Epithelial cell of esophagus (primary cell): ENCODE results near the genes MPEG1, OR4D11, CBLIF, TCN1, MS4A4E and MS4A14.

- RRBS, result no CpG with 5 or more reads among the region's 15 CpGs
Observed at GRCh38 chr11:58577371-58577937, 1.4 kb upstream of the ZFP91 start.

GRCh38 chr11:58579326-58580582, 891 bp downstream of the ZFP91 start:
- RRBS, result 3% methylated on average over 21 of the region's 67 CpGs

DNA sequence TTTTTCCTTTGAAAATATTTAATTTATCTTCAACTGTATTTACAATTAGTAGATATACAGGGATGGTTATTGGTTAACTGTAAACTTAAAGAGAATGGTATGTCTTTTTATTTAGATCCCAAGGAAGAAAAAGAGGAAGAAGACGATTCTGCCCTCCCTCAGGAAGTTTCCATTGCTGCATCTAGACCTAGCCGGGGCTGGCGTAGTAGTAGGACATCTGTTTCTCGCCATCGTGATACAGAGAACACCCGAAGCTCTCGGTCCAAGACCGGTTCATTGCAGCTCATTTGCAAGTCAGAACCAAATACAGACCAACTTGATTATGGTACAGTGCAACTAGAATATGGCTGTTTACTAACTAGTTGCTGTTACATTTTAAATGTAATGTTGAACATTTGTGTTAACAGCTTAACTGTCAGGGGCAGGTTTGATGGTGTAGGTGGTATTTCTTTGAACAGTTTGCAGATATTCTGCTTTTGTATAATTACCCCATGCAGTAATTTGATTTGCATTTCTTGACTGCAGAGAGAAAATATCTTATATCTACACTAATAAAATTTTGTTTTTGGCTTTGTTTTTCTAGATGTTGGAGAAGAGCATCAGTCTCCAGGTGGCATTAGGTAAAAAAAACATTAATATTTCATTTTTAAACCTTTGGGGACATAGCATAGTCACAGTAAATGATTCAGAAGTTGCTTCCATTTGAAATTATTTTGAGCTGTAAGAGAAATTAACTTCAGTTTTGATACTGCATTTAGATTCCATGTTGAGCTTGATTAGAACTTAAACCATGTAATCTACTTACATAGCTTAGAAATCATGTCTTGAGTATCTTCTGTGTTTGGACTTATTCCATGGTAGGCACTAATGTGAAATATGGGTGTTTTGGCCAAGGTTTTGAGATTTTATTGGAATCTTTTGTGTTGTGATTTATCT, 12.5 kb upstream of the CNTF start:
- RRBS, result 99% methylated on average over 6 of the region's 8 CpGs

DNA sequence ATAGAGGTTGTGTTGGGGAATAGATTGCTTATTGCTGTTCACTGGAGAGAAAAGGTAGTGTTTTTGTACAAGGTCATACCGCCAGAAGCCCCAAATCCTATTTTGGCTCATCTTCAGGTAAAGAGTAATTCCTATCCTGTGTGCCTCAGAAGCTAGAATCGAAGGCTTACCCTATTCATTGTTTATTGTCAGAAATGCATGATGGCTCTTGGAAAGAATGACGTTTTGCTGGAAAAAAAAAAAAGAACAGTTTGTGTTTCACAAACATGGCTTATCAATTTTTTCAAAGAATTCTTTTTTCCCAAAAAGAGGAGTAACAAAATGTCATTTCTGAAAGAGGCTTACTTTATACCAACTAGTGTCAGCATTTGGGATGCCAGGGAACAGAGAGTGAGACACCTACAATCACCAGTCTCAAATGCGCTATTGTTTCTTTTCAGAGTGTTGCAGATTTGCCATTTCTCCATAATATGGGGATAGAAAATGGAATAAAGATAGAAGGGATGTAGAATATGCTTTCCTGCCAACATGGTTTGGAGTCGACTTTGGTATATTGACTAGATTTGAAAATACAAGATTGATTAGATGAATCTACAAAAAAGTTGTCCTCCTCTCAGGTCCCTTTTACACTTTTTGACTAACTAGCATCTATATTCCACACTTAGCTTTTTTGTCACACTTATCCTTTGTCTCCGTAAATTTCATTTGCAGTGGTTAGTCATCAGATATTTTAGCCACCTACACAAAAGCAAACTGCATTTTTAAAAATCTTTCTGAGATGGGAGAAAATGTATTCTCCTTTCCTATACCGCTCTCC, 3.0 kb upstream of the CNTF start:
- RRBS, result no CpG with 5 or more reads among the region's 7 CpGs

- RRBS, result no CpG with 5 or more reads among the region's 11 CpGs
Observed at GRCh38 chr11:58928068-58929086, 10.9 kb upstream of the GLYATL1 start.

GRCh38 chr11:59058302-59058740, 27.8 kb upstream of the GLYATL1B start:
- RRBS, result no CpG with 5 or more reads among the region's 13 CpGs

DNA sequence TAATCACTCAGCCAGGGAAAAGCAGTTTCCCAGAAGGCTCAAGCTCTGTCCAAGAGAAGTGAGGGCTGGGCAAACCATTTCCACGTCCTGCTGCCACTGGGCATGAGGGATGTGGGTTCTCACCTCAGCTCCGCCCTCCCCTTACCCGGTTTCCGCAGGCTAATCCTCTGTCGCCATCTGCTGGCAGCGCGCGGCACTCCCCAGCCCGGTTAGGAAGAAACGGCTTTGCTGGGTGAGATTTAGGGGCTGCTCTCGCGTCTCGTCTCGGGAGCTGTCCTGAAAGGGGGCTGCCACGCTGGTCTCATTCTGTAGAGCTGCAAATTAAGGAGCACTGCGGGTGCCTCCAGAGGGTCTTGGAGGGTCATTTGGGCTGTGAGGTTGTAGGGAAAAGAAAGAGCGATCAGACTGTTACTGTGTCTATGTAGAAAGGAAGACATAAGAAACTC, 6.7 kb upstream of the FAM111A start:
- RRBS, result 6% methylated on average over 7 of the region's 17 CpGs

DNA sequence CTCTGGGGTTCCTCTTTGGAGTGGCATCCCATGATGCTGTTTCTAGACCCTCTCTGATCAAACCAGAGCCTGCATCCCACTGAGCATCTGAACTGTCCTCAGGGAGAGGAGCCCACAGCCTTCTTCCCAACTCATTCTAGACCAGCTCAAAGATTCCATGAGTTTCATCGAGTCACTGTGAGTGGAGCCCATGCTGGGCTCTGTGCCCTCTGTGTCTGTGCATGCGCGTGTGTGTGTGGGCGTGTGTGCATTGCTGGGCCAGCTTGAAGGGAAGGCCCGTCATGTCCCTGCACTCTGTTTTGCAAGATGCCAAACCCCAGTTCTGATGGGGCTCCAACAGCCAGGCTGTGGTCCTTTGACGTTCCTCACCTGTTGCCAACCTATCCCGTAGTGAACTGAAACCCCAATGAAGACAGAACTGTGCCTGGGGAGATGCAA, 7.1 kb downstream of the MPEG1 start:
- RRBS, result no CpG with 5 or more reads among the region's 7 CpGs

DNA sequence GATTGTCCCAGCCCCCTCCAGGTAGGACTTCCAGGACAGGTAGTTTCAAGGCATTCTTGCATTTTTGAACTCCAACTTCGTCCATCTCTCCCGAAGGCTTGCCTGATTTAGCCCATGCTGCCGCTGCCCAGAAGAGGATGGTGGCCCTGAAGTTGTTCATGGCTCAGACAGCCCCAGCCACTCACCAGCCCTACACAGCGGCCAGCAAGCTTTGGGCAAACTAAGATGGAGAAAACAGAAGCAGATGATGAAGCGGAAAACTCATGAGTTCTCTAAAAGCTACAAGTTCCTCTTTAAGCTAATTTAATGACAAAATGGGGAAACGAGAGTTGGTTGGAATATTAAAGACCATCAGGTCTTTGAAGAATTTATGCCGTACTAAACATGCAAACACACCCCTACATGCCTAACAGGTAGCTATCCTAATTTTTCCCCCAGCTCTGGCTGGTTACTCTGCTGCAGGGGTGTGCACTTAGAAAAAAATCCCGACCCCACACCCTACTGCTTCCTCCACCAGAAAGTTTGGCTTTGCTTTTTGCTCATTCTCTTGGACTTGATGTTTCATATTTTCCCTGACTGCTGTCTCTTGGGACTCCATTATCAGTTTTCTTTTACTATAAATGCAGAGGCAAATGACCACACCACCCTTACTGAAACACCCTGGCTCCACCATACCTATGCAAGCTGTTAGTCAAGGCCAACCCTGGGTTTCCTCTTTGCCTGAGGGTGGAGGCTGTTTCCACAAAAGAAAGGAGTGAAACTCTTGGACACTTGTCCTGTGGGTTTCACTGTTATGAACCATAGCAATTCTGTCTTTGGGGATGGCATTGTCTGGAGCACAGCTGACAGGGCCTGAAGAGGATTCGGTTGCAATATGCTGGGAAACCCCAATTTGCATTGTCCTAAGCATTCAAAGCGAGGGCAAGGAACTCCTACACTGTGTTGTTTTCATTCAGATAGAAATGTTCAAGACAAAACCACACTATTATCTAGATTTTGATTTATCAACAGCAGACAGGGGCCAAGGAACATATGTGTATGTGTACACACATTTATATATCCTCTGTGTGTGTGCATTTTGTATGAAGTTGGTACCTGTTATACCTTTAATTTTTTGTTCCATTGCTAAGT, at the start of gene MPEG1:
MPEG1 (minus strand) TSS at position 222 of the 1,131 bp plus-strand sequence.
- RRBS, result no CpG with 5 or more reads among the region's 10 CpGs

DNA sequence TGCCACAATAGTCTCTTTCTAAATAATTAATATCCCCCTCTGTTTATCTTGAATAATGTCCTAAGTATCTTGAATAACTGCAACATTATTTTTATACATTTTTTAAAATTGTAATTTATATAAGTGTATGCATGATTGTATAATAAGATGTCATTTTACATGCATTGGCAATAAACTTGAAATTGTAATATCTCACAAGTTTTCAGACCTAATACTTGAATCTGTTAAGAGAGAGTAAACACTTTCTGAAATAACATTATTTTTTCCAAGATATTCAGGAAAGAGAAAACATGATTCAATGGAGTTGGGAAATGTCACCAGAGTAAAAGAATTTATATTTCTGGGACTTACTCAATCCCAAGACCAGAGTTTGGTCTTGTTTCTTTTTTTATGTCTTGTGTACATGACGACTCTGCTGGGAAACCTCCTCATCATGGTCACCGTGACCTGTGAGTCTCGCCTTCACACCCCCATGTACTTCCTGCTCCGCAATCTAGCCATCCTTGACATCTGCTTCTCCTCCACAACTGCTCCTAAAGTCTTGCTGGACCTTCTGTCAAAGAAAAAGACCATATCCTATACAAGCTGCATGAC, at the start of gene OR4D11:
OR4D11 (plus strand) TSS at position 299 of the 594 bp plus-strand sequence.
- RRBS, result no CpG with 5 or more reads among the region's 4 CpGs

- RRBS, result no CpG with 5 or more reads among the region's 11 CpGs
Observed at GRCh38 chr11:59610254-59610872, 5.2 kb downstream of the OSBP start.

DNA sequence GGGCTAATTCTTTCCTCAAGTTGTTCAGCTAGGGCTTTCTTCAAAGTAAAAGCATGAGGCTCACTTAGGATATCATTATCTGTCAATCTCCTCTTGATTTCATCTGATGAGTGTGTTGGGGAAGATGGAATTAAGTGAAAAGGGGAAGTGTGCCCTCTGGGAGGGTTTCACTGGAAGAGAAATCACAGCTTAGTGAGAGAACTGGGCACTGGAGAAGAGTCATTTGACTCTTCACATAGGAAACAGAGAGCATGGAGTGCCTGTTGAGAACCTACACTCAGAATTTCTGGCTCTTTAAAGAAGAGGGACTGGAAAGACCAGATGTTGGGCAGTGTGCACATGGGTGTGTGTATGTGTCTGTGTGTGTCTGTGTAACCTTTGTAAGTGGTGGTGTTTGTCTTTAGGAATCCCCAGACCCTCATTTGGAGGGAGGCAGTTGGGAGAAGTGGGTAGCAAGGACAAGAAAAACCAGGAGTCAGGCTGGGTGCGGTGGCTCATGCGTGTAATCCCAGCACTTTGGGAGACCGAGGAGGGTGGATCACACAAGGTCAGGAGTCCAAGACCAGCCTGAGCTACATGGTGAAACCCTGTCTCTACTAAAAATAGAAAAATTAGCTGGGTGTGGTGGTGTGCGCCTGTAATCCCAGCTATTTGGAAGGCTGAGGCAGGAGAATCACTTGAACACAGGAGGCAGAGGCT, 10.0 kb downstream of the STX3 start:
- RRBS, result no CpG with 5 or more reads among the region's 4 CpGs

- RRBS, result no CpG with 5 or more reads among the region's 4 CpGs
Observed at GRCh38 chr11:59773144-59773428, 17.9 kb downstream of the STX3 start.

DNA sequence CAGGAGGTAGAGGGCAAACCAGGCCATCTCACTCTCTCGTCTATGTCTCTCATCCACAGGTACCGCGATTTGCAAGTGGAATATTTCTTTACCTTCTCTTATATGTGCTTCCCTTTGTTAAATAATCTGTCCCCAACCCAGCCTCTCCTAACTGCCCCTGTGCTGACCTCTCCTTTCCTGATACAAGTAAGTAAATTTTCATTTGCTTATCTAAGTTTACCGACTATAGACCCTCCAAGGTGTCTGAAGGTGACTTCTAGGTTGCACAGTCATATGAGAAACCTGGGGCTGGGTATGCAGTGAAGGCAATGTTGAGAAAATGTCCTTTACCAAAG, at the start of gene CBLIF:
CBLIF (minus strand) TSS at position 73 of the 335 bp plus-strand sequence.
- RRBS, result no CpG with 5 or more reads among the region's 4 CpGs

GRCh38 chr11:59866343-59866805, at the start of gene TCN1:
Gene TCN1, minus strand, starts transcription at chr11:59866487.
- RRBS, result no CpG with 5 or more reads among the region's 4 CpGs

GRCh38 chr11:60242590-60243354, at the start of gene MS4A4E:
Gene MS4A4E, minus strand, starts transcription at chr11:60243137.
- RRBS, result no CpG with 5 or more reads among the region's 6 CpGs

- RRBS, result no CpG with 5 or more reads among the region's 2 CpGs
Observed at GRCh38 chr11:60347397-60347777, 20.3 kb downstream of the MS4A6E start.

DNA sequence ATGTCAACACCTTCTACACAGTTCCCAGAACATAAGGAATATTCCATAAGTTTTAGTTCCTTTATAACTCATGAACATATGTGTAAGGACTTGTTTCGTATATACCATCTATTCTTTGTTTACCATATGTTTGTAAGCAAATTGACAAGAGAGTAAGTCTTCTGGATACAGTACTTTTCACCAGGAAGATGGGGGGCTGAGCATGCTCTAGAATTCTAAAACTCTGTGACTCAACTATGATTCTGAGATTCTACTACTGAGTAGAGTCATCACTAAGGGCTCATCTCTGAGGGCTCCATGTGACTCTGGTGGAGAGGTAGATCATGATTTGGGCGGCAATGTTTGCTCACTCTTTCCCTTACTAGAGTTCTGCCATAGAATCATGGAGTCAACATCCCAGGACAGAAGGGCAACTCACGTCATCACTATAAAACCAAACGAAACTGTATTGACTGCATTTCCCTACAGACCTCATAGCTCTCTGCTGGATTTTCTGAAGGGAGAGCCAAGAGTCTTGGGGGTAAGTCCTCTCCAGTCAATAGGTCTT, at the start of gene MS4A14:
MS4A14 (plus strand) TSS at position 263 of the 547 bp plus-strand sequence.
- RRBS, result no CpG with 5 or more reads among the region's 4 CpGs

DNA sequence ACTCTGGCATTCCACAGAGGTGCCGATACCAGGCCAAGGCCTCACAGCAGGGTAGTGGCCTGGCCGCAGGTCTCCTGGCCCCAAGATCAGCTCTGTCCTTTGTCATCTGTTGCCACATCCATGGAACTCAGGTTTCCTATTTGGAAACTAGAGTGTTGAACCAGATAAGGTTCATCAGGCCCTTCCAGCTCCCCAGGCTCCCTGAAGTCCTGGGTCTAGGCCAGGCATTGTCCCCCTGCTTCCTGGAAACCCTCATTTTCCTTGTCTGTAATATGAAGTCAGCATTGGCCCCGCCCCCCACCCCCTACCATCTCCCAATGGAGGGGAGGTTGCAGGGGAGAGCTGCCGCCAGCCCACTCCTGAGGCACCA, 9.0 kb upstream of the MS4A10 start:
- RRBS, result no CpG with 5 or more reads among the region's 4 CpGs